ENCODE results near the genes TAF1L and TMEM215.

- RRBS, result no CpG with 5 or more reads among the region's 3 CpGs
These were observed 27.0 kb upstream of the C9orf72 start for GRCh38 chr9:27600172-27600887.

DNA sequence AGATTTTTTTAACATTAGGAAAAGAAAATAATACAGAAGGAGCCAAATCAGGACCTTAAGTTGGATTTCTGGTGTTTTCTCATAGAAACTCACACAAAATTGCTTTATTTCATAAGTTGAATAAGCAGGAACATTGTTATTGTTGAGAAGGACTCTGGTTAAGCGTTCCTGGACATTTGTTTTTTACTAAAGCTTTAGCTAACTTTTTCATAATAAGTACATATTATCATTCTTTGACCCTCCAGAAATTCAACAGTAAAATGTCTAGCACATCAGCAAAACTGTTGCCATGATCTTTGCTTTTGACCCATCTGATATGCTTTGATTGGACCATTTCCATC lies 319.4 kb upstream of the LINGO2 start:
- RRBS, result no CpG with 5 or more reads among the region's 1 CpG

DNA sequence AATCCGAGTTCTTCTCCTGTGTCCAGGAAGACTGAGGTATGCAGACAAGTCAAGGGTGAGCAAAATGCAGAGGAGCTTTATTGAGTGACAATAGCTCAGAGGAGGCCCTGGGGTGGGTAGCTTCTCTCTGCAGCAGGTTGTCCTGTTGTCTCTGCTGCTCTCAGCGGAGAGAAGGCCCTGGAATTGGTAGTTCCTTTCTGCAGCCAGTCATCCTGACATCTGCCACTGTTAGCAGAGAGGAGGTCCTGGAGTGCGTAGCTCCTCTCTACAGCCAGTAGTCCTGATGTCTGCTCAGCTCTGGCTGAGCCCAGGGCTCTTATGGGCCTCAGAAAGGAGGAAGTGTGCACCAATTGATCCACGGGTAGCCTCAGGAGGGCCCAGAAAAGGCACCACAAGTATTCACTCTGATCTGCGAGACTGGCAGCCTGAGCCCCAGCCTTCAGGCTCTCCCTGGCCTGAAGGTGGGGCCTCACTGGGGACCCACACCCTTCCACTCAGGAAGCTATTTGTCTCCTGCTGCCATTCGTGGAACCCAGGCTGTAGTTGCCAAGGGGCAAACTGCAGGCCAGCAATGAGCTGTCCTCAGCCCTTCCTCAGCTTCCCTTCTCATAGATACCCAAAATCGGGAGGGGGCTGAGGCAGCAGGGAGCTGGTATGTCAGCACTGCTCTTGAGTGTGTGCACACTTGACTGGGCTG lies 1049.6 kb upstream of the ACO1 start:
- RRBS, result no CpG with 5 or more reads among the region's 7 CpGs

- RRBS, result no CpG with 5 or more reads among the region's 2 CpGs
These were observed 627.9 kb upstream of the ACO1 start for GRCh38 chr9:31756451-31756937.

- RRBS, result 83% methylated on average over 2 of the region's 21 CpGs
These were observed at the start of gene TAF1L for GRCh38 chr9:32635451-32635768. TAF1L (minus strand) TSS chr9:32635669.

DNA sequence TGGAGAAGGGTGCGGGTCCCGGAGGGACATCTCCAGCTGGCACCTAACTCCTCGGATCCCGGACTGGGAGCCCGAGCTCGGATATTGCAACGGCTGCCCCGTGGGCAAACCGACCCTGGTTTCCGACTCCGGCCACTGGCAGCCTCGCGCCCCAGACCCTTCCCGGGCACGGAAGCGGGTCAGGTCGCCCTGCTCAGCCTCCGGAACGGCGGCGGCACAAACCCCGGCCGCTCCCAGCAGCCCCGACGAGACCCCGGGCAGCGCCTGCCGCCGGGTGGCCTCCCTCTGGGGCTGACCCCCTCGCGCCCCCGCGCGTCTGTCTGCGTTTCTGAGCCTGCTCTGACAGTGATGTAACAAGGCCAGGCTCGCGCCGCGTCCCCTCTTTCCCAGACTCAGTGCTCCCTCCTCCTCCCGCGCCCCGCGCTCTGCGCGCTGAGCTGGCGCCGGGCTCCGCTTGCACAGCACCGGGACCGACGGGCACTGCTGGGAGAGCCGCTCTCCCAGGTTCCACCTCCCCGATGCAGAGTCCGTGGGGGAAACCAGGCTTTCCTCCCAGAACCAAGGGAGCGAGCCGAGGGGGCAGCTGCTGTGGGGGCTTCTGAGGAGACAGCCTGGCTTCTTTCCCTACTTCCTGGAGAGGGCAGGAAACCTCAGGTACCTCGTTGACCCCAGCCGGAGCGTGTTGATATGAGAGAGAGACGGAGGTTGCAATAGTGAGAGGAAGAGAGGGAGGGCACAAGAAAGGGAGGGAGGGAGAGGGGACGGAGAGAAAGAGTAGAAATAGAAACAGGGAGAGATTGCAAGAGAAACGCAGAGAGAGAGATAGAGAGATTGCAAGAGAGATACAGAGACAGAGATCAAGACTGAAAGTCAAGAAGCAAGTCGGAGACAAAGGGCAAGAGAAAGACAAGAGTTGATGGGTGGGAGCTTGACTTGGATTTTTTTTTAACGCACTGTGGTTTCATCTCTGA lies at the start of gene TMEM215:
TMEM215 (plus strand) TSS at position 389 of the 971 bp plus-strand sequence.
- RRBS, result 76% methylated on average over 15 of the region's 64 CpGs

GRCh38 chr9:33004013-33004556 lies 2.7 kb upstream of the APTX start:
- RRBS, result no CpG with 5 or more reads among the region's 2 CpGs

DNA sequence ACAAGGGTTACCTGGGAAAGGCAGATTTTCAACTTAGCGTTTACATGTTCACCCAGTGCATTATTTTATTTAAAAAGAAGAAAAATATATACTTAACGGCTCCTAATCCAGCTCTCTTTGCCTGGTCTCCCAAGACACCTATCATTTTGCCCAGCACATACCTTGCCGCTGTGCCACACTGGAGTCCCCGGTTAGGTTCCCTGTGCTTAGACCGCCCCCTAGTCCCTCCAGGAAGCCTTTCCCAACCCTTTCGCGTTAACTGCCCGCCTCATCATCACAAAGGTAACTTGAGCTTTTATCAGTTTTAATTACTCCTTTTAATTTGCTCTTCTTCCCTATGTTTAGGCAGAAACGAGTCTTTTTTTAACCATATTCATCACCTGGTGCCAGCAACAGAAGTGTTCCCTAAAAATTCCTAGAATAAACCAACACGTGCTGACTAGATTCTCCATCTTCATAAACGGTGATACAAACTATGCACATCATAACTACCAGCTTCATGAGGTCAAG lies 19.7 kb downstream of the DNAJA1 start:
- RRBS, result no CpG with 5 or more reads among the region's 11 CpGs

DNA sequence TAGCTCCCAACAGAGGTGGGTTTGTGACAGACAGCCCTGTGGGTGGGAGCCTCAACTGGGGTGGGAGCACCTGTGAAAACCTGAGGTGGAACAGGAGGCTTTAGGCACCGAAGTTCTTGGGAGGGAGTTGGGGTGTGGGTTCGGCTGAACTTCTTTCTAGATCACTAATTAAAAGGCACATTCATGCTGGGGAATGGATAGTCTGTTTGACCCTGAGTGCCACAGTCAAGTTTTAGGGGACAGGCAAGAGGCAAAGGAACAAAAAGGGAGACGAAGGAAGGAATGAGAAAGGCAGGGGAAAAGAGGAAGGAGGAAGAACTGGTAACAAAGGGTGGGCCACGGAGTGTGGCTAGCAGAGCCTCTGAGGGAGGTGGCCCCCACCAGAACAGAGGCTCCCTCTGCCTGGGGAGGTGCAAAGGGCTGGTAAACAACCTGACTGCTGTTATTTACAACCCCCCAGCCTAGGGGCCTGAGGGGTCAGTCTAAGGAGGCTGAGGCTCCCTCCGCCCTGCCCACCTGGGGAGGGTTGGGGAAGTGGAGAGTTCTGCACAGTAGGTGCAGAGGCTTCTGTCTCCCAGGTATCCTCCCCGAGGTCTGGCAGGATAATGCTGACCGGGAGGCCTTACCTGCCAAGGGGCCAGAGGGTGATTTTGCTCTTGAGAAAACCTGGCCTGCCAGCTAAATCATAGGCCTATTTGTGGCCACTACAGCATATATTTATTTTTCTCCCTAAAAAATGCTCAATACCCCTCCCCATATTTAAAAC lies 35.5 kb upstream of the SMU1 start:
- RRBS, result no CpG with 5 or more reads among the region's 7 CpGs

- RRBS, result no CpG with 5 or more reads among the region's 15 CpGs
These were observed 36.7 kb upstream of the SMU1 start for GRCh38 chr9:33113043-33113630.

- RRBS, result no CpG with 5 or more reads among the region's 7 CpGs
These were observed 42.3 kb downstream of the B4GALT1 start for GRCh38 chr9:33124717-33125331.

- RRBS, result no CpG with 5 or more reads among the region's 13 CpGs
These were observed 30.0 kb downstream of the B4GALT1 start for GRCh38 chr9:33136714-33137910.

GRCh38 chr9:33198070-33198604 lies 31.0 kb upstream of the B4GALT1 start:
- RRBS, result no CpG with 5 or more reads among the region's 8 CpGs

DNA sequence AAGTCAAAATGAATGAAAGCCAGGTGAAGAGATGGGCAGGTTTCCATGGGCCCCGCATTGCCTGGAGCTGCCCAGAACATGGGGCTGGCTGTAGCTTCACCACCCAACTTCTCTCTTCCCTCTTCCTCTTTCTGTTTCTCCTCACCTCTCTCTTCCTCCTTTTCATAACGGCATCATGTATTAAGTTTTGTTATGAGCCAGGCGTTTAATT lies 13.1 kb upstream of the SPINK4 start:
- RRBS, result no CpG with 5 or more reads among the region's 3 CpGs

GRCh38 chr9:33232836-33233197 lies 7.2 kb upstream of the SPINK4 start:
- RRBS, result no CpG with 5 or more reads among the region's 6 CpGs

- RRBS, result no CpG with 5 or more reads among the region's 10 CpGs
These were observed 868 bp downstream of the CHMP5 start for GRCh38 chr9:33265531-33266302.

GRCh38 chr9:33288477-33289007 lies 1.8 kb upstream of the NFX1 start:
- RRBS, result no CpG with 5 or more reads among the region's 8 CpGs

DNA sequence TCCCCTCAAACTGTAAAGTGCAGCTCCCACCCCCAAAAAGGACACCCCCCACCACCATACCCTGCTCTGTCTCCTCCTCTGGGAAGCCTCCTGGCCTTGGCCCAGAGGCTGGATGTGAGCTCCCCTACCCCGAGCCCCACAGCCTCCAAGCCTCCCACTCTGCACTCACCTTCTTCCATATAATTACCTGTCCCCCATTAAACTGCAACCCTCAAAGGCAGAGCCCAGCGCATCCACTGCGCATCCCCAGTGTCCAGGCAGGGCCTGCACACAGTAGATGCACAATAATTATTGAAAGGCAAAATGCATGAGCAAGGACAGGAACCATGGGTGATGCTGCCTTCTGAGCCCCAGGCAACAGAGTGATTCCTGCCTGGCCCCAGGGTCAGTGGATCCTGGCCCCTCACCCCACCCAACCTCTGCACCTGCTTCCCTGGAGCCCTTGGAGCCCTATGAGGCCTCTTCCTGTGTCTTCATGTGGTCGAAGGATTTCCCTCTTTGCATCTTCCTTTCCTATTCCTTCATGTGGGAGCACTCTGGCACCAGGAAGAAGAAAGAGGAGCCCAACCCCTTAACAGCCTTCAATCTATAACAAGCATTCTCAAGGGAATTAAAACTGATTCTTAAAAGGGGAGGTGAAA lies 18.5 kb downstream of the AQP7 start:
- RRBS, result no CpG with 5 or more reads among the region's 4 CpGs

- RRBS, result no CpG with 5 or more reads among the region's 11 CpGs
These were observed 15.6 kb upstream of the AQP7 start for GRCh38 chr9:33417862-33418482.

All from NB4 (cell line).